Airway epithelial cell (primary cell): ENCODE measurements around the gene SPATA13.

DNA sequence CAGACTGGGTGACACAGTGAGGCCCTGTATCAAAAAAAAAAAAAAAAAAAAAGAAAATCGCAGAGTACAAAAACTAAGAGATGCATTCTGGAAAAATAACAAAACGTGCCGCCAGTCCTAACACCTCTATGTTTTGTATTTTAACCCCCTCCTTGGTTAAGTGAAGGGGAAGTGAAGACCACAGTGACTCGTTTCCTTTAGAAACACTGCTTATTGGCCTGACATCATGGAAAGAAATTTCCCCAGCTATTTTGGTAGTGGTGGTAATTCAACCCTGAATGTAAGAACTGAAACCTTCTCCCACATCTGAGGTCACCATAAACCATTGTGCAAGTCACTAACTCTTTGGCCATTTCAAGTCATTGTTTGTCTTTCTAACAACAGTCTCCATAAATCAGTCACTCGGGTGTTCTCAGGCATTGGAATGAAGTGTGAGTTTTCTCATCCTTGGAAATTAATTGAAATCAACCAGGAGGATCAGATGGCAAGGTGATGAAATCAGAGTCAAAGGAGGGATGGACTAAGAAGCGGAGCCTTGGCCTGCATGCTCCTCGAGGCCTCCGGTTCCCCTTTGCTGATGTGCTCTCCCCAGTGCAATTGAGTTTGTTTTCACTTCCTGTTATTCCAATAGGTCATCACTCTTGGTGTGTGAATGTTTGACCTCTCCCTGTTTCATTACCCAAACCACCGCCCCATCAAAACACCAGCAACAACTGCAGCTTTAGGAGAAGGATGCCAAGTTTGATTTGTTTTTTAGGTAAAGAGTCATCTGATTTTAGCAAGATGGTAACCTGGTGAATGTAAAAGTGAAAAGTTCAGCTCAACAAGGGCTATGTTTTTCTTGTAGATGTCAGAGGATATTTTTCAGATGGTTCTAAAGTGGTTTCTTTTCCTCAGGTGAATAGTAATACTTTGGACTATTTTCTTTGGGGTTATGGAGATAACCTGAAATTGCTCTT is 444.0 kb downstream of the FGF9 start:
- RAMPAGE, long total RNA, result no peak

DNA sequence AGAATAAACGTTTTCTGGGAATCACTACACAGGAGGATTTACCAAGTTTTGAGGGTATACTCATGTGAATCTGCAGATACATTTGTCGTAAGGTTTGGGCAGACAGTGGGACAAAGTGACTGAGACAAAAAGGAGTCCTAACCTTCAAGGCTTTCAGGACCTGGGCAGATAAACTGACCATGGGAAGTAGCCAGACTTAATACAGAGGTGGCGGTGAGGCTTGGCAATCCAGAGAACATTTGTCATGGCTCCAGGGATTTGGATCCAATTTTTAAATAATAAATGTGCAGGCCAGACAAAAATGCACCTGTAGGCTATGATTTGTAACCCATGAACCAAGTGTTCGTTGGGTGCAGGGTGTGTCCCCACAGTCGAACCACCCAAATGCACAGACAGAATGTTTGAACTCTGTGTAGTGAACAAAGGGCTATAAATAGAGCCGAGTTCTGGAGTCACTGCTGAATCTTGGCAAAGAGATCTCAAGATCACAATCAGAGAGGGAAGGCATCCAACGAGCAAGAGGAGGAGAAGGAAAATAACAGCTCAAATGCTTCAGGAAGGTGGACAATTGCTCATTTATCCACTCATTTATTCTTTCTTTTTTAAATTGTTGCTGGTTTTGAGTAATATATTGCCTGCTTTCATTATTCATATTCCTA is 547.8 kb downstream of the FGF9 start:
- RAMPAGE, long total RNA, result no peak

GRCh38 chr13:22883841-22884390 is 296.9 kb upstream of the SGCG start:
- RAMPAGE, long total RNA, result no peak

GRCh38 chr13:23182125-23182481 is 1.3 kb downstream of the SGCG start:
- RAMPAGE, long total RNA, result no peak

- RAMPAGE, long total RNA, result no peak
These were observed 102.5 kb downstream of the SACS start for GRCh38 chr13:23330773-23331563.

DNA sequence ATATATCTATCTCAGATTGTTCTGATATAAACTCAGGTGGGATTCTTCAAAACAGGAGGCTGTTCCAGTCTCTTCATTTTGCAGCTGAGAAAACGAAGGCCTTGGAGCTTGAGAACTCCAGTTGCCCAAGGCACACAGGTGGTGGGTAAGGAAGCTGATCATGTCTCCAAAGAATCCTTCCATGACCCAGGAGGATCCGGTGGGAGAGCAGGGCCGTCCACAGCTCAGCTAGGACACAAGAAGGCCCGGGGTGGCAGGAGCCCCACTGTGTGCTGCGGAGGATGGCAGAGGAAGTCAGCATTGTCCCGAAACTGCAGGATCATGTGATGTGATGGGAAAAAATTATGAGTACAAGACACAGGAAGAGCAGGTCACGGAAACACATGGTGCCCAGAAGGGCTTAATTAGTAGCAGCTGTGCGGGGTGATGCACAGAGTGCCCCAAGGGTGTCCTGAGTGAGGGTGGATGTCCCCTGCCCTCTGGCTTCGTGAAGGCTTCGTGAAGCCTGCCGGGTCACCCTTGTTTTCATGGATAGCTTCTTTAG is 33.6 kb upstream of the SACS start:
- RAMPAGE, long total RNA, result no peak

GRCh38 chr13:23506479-23507286 is 63.5 kb upstream of the TNFRSF19 start:
- RAMPAGE, long total RNA, result no peak

GRCh38 chr13:23507309-23507642 is 62.9 kb upstream of the TNFRSF19 start:
- RAMPAGE, long total RNA, result no peak

GRCh38 chr13:23599175-23599906 is 29.1 kb downstream of the TNFRSF19 start:
- RAMPAGE, long total RNA, result no peak

DNA sequence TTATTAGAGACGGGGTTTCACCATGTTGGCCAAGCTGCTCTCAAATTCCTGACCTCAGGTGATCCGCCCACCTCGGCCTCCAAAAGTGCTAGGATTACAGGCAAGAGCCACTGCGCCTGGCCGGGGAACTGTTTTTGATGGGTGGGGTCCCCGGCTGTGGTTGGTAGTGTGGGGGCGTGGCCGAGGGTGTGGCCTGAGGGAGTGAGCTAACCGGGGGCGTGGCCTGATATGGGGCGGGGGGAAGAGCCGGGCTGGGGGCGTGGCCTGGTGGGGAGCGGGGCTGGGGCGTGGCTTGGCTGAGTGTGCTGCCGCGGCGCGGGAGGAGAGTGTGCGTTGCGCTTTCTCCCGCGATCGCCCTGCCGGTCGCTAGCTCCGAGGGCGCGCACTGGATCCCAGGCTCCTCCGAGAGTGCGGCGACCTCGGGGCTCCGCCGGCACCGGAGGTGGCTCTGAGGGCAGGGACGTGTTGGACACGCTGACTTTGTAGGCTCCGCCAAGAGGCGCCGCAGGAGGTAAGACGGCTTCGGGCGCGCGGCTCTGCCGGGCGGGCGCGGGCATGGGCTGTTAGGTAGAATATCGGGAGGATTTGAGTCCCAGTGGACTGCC is at the start of gene SPATA13:
Gene SPATA13 (plus strand): TSS at position 299 of the 605 bp plus-strand sequence.
- RAMPAGE, long total RNA, result start-site peak on the plus strand centred at position 318 of the sequence, 38 bp wide, 7 and 10 reads in 2 replicates

GRCh38 chr13:24184843-24185423 is 24.4 kb downstream of the SPATA13 start:
- RAMPAGE, long total RNA, result no peak

DNA sequence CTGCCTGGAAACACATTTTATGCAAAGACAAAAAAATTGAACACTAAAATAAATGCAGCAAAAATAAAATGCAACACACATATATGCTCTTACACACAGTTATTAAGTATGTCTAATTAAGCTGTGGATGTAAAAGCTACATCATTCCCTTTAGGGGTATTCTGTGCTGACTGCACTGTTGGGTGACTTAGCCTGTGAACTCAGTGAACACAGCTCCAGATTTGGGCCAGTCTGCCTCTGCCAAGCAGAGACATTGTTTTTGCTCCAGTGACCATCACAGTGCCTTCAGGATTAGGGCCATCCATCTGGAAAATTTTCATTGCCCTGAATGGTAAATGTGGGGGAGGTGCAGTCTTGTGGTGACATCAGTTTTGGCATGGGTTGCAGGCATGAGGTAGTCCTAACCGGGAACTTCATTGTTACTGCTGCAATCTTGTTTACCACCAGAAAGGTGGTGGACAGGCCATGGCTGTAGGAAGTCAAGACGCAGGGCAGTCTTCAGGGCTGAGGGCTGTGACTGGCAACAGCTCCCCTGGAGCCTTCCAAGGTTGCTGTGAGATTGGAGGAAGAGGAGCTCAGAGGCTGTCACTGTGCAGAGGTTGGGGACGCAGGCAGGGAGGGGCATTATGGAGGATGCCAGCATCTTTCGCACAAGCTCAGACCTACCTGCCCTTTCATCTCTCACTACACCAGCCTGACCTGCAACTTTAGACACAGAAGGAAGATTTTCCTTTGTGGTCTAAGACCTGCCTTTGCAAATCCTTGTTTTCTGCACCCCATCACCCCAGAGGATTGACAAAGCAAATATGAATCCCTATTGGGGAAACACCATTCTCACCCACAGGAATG is 55.2 kb downstream of the SPATA13 start:
- RAMPAGE, long total RNA, result no peak

GRCh38 chr13:24223770-24224295 is 63.3 kb downstream of the SPATA13 start:
- RAMPAGE, long total RNA, result no peak

DNA sequence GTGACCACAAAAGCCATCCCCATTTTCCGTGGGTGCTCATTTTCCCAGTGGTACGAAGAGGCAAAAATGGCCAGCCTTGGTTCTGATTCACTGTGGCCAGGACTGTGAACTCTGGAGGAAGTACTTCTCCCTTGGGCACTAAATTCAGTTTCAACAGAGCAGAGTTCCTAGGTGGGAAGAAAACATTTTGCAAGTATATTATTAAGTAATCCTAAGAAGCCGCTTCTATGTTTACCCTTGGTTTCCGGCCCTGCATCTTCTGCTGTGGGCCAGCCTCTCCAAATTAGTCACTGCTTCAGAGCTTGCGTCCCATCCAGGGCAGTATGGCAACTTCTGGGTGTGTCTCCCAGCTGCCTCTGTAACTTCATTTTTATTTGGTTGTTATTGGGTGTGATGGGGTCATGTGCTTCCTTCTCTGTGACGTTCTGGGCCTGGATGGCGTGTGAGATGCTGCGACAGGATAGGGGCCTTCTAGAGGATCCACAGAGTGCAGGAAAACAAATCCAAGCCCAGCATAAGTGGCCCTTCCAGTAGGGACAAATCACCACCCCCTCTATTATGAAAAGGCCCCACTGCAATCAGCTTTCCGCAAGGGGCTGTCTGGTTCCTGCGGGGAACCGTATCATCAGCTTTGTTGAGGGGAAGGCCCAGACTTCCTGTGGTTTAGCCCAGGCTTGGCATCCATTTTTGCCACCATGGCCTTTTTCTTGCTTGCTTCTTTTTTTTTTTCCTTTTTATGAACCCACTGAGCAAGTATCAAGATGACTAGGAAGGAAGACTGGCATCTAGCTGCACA is 55.1 kb upstream of the C1QTNF9 start:
- RAMPAGE, long total RNA, result no peak

- RAMPAGE, long total RNA, result no peak
These were observed 23.2 kb upstream of the C1QTNF9 start for GRCh38 chr13:24286107-24286642.

DNA sequence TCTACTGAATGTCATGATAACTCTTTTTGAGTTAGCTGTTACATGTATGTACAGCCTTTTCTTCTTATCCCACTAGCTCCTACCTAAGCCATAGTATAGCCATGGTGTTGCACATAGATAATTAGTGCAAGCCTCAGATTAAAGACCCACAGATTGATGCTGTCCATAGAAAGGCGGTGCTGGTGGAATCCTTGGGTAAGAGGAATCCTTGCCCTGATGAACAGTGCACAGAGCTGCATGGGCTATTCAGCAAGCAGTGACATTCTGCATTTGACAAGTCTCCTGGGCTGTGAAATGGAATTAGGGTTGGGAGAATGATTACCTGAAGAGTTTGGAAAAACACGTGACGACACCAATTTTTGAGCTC is 21.0 kb upstream of the C1QTNF9 start:
- RAMPAGE, long total RNA, result no peak

GRCh38 chr13:24328202-24328604 is 18.8 kb downstream of the C1QTNF9 start:
- RAMPAGE, long total RNA, result no peak

- RAMPAGE, long total RNA, result no peak
These were observed 9.3 kb upstream of the ATP12A start for GRCh38 chr13:24670870-24671280.

DNA sequence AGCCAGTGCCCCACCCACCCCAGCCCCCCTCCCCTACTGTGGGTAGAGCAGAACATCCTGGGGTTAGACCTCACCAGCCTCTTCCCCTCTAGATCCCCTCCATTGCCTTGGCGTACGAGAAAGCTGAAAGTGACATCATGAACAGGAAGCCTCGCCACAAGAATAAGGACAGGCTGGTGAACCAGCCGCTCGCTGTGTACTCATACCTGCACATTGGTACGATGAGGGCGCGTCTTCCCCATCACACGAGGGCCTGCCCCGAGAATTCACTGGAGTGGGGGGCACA is 29.0 kb downstream of the ATP12A start:
- RAMPAGE, long total RNA, result no peak

GRCh38 chr13:24764318-24764618 is 299 bp downstream of the RNF17 start:
- RAMPAGE, long total RNA, result no peak